ENCODE measurements around the gene MSRB3.

DNA sequence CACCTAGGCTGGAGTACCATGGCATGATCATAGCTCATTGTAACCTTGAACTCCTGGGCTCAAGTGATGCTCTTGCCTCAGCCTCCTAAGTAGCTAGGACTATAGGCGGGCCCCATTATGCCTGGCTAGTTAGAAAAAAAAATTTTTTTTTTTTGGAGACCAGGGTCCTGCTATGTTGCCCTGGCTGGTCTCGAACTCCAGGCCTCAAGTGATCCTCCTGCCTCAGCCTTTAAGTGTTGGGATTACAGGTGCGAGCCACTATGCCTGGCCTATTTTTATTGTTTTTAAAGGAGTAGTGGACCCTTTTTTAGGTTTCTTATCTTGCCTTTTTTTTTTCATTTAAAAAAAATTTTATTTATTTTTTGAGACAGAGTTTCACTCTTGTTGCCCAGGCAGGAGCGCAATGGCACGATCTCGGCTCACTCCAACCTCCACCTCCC, 68.7 kb downstream of the GNS start:
- RRBS: no CpG with 5 or more reads among the region's 6 CpGs
CAGE:
- cytosol, long polyA plus RNA: no peak
- long polyA plus RNA: no peak
- nucleus, long polyA plus RNA: no peak

- RRBS: no CpG with 5 or more reads among the region's 22 CpGs
CAGE:
- cytosol, long polyA plus RNA: no peak
- long polyA plus RNA: no peak
- nucleus, long polyA plus RNA: no peak
These were observed 64.2 kb downstream of the GNS start for GRCh38 chr12:64694550-64695783.

- RRBS: no CpG with 5 or more reads among the region's 6 CpGs
CAGE:
- cytosol, long polyA plus RNA: no peak
- long polyA plus RNA: no peak
- nucleus, long polyA plus RNA: no peak
These were observed 22.6 kb upstream of the GNS start for GRCh38 chr12:64781819-64782186.

GRCh38 chr12:65170787-65171232, 1.4 kb downstream of the LEMD3 start:
- RRBS: no CpG with 5 or more reads among the region's 14 CpGs
CAGE:
- cytosol, long polyA plus RNA: no peak
- long polyA plus RNA: no peak
- nucleus, long polyA plus RNA: no peak

DNA sequence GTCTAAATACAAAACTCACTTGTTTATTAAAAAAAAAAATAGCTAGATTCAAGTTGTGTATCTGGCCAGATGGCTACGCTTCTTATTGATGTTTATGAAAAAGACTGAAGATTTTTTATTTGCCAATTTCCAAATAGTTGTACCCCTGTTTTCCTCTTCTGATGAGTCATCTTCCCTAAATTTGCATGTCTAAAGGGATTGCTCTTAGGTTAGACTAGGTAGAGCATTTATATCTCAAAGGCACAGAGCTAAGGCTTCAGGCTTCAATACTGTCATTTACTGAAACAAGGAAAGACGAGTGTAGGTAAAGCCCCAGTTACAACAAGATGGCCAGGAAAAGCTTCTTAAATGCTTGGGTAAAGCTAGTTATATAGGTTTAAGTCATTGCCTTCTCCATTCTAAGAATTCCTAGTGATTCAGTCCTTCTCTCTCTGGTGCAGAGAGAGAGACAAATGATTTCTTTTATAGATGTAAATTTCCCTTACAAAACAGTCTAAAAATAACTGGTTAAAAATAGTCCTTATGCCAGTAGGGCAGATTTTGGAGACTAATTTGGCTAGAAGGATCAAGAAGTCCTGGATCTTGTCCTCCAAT, 26.1 kb downstream of the LEMD3 start:
- RRBS: no CpG with 5 or more reads among the region's 2 CpGs
CAGE:
- cytosol, long polyA plus RNA: no peak
- long polyA plus RNA: no peak
- nucleus, long polyA plus RNA: no peak

DNA sequence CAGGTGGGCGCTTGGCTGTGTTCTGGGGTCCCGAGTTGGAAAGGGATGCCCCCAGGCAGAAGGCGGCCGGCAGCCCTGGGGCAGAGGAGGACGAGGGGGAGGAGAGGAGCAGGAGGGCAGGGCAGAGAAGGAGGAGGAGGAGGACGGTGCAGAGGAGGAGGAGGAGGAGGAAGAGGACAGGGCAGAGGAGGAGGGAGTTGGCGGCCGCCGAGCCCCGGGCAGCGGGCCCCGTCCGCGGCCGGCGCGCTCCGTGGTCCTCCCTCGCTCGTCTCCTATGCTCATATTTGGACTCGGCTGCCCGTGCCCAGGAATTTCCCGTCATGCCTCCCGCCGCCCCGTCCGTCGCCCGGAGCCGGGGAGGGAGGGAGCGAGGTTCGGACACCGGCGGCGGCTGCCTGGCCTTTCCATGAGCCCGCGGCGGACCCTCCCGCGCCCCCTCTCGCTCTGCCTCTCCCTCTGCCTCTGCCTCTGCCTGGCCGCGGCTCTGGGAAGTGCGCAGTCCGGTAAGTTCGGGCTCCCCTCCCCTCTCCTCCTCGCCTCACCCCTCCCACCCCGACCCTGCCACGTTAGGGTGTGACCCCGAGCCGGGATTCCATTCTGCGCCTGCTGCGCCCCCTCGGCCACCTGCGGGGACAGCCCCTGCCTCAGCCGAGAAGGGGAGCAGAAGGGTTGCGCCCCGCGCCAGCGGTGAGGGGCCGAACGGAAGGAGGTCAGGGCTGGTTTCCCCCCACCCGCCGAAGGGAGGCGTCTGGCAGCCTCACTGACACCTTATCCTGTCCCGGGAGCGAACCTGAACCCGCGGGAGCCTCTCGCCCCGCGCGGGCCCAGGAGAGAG, at the start of gene MSRB3:
MSRB3 (plus strand) TSS at position 321 of the 835 bp plus-strand sequence.
- RRBS: under 1% methylated on average over 25 of the region's 73 CpGs
CAGE:
- cytosol, long polyA plus RNA: start-site peak on the plus strand centred at position 360 of the sequence, 25 bp wide, 97 and 190 reads in 2 replicates
- long polyA plus RNA: no peak
- nucleus, long polyA plus RNA: start-site peak on the plus strand centred at position 355 of the sequence, 45 bp wide, 33 and 200 reads in 2 replicates

DNA sequence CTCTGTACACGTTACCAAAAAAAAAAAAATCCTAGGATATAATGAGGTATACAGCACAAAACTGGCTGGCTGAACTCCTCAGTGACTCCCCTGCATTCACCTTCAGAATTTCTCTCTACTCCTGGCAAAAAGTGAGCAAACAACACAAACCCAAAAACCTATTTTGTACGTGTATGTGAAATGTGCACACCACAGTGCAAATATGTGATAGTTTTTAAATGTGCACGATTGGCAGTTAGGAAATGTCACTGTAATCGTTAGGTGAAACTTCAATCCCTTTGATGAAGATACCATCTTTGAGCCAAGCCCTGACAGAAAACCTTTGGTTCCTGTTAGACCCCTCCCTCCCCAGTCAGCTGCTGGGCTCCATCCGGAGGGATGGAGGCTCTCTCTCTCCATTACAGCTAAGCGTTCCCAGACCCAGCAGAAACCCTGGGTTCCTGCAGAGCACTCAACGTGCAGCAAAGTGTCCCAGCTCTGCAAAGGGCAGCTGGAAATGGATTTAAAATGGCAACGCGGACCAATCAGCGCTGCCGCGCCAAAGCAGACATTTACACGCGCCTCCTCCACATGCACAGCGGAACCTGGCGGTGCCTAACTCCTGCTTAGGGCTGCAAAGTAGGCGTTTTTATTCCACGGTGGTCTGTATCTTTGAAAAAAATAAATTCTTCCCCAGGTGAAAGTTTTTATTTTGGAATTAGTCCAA, 1.6 kb upstream of the HMGA2 start:
- RRBS: no CpG with 5 or more reads among the region's 18 CpGs
CAGE:
- cytosol, long polyA plus RNA: no peak
- long polyA plus RNA: no peak
- nucleus, long polyA plus RNA: no peak

DNA sequence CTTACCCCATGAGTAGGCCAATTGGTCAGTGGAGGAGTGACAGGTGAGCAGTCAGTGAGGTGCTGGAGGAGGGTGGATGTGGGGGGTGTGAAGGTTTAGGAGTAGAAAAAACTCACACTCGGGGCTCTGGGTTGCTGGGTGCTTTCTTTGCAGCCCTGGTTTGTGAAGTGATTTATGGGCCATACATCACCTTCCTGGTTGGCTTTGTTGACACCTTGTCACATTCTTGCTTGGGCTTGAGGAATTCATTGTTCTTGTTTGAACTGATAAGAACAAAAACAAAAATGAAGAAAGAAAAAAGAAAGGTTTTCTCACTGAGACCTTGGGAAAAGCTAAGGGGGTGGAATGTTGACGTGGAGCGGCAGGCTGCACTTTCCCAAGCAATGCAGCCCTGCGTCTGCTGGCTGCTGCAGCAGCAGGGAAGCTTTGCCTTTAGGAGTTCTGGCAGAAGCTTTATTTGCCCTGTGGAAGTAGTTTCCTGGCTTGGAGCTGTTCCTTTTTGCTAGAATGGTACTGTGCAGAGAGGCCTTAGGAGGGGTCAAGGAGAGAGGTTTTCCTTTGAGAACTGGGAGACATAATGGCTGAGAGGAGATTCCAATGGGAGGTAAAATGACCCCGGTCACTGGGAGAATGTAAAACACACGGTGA, 52.7 kb downstream of the HMGA2 start:
- RRBS: no CpG with 5 or more reads among the region's 6 CpGs
CAGE:
- cytosol, long polyA plus RNA: no peak
- long polyA plus RNA: no peak
- nucleus, long polyA plus RNA: no peak

GRCh38 chr12:66187676-66188422, 1.2 kb upstream of the IRAK3 start:
- RRBS: no CpG with 5 or more reads among the region's 10 CpGs
CAGE:
- cytosol, long polyA plus RNA: no peak
- long polyA plus RNA: no peak
- nucleus, long polyA plus RNA: no peak

DNA sequence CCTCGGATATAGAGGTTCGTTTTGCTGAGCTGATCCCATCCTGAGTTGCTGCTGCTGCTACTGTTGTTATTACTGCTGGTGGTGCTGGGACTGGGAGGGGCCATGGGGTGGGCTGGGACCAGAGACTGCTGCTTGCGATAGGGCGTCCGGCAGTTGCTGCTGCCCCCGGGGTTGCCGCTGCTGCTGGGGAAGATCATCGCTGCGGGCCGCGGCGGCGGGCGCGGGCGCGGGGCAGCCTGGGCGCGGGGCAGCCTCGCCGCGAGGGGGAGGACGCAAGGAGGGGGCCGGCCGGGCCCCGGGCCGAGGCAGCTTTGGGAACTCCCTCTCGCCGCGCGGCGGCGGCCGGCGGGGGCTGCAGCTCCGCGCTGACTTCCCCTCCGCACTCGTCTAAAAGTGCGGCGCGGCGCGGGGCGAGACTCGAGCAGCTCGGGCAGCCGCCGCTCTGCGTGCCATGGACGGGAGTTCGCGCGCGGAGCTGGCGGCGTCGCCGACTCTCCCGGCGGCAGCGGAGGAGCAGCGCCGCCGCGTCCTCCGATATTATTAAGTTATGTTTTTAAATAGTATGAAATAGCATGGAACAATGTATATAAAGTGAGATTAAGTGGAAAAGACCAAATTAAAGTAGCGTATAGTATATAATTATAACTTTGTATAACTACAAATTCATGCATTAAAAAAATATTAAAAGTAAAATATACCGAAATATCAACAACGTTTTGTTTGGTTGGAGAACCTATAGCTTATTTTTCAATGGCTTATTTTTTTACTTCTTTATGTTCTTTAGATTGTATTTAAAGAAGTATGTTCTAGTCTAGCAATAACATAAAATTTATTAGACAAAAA, 46.3 kb downstream of the IRAK3 start:
- RRBS: 3% methylated on average over 4 of the region's 70 CpGs
CAGE:
- cytosol, long polyA plus RNA: no peak
- long polyA plus RNA: no peak
- nucleus, long polyA plus RNA: no peak

DNA sequence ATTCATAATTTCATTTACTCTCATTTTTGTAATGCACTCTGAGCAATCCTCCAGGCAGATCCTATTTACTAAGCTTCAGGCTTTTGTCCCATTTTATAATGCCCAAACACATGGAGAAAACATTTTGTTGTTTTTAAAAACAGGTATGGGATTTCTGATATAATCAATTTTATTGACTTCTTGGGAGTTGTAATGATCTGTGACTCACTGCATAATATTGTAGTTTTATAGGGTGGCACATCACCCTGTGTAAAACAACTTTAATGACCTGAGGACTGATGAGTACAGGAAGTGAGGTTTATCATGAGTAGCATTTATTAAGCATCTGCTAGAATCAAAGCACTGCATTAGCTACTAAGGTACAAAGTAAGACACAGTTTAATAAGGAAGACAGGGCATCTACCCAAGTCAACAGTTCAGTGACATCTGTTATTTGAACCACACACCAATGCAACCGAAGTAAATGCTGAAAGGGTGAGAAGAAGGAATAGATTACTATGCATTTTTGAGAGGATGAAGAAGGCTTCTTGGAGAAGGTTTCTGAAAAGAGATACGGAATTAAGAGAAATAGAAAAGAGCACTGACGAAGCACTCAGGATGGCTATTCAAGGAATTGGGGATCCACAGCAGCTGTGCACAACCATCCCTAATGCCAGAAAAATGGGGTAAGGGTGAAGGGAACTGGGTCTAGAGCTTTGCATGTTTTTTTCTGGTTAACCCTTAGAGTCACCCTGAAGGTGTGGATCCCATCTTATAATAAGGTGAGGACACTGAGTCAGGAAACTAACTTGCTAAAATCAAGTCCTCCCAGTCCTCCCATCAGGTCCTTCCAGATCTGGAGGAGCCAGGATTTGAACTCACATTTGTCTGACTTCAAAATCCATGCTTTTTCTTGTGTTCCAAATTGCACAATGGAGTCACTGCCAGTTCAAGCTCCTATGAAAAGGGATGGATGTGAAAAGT, 50.6 kb upstream of the HELB start:
- RRBS: no CpG with 5 or more reads among the region's 3 CpGs
CAGE:
- cytosol, long polyA plus RNA: no peak
- long polyA plus RNA: no peak
- nucleus, long polyA plus RNA: no peak

DNA sequence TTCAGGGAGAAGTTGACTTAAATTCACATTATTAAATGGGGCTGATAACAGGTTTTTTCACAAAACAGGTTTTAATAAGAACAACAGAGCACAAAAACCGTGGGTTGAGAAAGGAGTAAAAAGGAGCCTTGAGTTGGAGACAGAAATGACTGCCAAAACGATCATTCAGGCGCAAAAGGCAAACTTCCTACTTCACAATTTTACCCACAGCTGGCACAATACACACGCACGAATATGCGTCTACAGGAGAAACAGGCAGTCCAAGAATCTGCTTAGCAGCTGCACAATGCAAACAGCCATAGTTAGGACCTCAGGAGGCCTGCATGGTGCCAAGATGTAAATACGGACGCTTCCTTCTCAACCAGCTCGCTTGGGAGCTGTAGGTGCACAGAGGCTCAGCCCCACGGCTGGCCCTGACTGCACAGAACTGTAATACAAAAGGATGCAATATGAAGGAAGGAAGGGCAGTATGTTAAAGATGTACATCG, 250.1 kb upstream of the CAND1 start:
- RRBS: no CpG with 5 or more reads among the region's 11 CpGs
CAGE:
- cytosol, long polyA plus RNA: no peak
- long polyA plus RNA: no peak
- nucleus, long polyA plus RNA: no peak

- RRBS: no CpG with 5 or more reads among the region's 4 CpGs
CAGE:
- cytosol, long polyA plus RNA: no peak
- long polyA plus RNA: no peak
- nucleus, long polyA plus RNA: no peak
These were observed 21.4 kb downstream of the CAND1 start for GRCh38 chr12:67290580-67290916.

DNA sequence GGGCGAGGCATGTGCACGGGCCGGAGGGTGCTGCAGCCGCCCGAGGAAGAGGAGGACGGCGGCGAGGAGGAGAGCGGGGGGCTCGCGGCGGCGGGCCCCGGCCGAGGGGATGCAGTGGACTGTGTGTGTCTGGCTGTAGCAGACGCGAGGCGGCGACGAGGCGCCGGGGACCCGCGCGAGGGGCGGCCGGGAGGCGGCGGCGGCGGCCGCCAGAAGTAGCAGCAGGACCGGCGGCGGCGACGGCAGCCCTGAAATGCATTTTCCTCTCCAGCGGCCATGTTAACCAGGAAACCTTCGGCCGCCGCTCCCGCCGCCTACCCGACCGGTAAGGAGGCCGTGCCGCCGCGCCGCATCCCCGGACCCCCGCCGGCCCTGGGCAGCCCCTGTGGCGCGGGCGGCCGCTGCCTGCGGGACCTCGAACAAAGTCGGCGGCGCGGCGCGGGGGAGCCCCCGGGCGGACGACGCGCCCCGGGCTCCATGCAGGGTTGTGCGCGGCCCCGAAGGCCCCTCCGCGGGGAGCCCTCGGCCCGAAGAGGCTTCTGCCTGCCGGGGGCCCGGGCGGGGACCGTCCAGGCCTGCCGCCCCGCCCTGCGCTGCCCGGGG, 414 bp downstream of the DYRK2 start:
- RRBS: 2% methylated on average over 61 of the region's 86 CpGs
CAGE:
- cytosol, long polyA plus RNA: no peak
- long polyA plus RNA: no peak
- nucleus, long polyA plus RNA: no peak

GRCh38 chr12:67650544-67650793, 1.9 kb downstream of the DYRK2 start:
- RRBS: no CpG with 5 or more reads among the region's 4 CpGs
CAGE:
- cytosol, long polyA plus RNA: no peak
- long polyA plus RNA: no peak
- nucleus, long polyA plus RNA: no peak

DNA sequence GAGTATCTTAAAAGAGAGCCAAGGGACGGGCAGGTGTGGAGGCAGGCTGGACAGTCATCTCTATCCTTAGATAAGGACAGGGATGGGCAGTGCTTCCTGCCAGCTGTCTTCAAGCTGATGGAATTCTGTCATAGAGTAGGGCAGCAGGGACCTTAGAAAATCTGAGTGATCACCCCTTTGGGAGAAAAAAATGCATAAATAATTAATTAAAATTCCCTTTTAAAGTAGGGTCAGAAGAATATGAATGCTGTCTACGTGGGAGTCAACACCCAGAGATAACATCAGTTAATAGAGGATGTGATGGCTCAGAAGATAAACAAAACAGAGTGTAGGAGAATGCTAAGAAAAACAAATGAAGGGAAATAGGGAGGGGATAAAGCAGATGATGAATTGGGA, 57.3 kb downstream of the DYRK2 start:
- RRBS: no CpG with 5 or more reads among the region's 2 CpGs
CAGE:
- cytosol, long polyA plus RNA: no peak
- long polyA plus RNA: no peak
- nucleus, long polyA plus RNA: no peak

DNA sequence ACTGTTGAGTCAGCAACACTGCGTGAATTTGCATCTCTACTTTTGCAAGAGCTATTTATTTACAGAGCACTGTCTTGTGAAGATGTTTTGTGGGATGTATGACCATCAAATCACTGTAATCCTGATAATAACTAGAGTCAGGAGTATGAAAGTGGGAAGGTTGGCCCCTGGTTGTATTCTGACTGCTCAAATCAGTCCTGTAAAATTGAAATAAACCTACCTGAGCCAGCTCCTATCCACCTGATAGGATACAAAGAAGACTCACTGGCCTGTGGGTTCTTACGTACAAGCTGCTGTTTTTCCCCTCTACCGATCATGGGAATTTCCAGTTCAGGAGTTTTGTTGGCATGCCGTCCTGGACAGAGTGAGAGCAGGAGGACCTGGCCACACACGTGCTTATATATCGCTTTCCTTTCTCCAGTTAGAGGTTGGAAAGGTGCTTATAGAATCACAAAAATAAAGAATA, 127.4 kb downstream of the IFNG start:
- RRBS: no CpG with 5 or more reads among the region's 6 CpGs
CAGE:
- cytosol, long polyA plus RNA: no peak
- long polyA plus RNA: no peak
- nucleus, long polyA plus RNA: no peak

DNA sequence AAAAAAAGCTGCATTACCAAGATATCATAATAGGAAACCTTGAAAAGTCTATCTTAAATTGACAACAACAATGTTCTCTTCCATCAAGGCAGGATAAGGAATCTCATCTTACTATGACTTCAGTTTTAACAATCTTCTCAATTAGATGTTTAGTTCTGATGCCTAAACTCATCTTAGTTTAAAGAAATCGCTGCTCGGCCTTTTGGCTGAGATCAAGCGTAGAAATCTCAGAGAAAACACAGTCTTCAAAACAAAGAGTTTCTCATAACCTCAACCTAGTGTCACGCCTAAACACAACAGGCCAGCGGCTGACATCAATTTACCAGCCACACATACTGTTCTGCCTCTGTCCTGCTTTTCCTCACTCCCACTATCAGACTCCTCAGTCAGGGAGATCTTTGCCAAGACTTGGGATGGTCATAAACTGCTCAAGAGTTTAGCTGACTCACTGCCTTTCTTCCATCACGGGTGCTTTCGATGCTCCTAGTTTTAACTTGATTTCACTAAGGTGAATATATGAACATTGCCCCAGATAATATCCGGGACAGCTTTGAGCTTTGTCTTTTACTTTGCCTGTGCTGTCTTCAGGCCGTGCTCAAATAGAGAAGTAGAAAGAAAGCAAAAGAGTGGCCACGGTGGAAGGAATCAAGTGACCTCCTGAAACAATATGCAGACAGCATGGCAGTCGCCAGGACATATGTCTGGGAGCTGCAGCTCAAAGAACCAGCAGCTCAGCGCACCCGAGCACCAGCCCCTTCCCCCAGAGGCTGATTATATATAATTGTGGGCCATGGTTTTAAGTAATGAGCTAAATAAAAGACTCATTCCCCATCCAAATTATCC, 12.2 kb downstream of the MDM1 start:
- RRBS: no CpG with 5 or more reads among the region's 13 CpGs
CAGE:
- cytosol, long polyA plus RNA: no peak
- long polyA plus RNA: no peak
- nucleus, long polyA plus RNA: no peak

GRCh38 chr12:68450788-68451936, 119.0 kb upstream of the MDM1 start:
- RRBS: no CpG with 5 or more reads among the region's 6 CpGs
CAGE:
- cytosol, long polyA plus RNA: no peak
- long polyA plus RNA: no peak
- nucleus, long polyA plus RNA: no peak

DNA sequence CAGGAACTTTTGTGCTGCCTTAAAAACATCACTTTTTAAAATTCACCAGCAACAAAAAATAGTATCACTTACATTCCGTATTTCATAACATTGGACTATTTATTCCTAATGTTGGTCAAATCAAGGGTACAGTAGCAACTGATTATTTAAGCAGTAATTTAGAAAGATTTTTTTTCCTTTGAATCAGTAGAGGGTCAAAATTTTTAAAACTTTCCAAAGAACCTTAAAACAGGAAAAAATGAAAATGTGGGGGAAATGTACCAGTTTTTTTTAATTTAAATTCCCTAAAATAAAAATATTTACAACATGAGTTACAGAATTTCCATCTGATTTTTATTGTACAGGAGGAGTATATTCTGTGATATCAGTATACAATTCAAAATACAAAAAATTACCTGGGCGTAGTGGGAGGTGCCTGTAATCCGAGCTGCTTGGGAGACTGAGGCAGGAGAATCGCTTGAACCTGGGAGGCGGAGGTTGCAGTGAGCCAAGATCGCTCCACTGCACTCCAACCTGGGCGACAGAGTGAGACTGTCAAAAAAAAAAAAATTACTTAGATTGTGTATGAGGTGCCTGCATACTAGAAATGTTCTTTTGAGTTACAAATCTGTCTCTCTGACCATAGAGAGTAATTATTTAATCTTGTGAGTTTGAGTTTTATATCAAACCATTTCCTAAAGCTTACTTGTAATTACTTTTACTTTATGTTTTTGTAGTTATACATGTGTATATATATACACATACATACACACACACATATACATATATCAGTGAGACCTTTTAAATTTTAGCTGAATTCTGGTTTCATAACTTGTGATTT, 4.6 kb downstream of the RAP1B start:
- RRBS: no CpG with 5 or more reads among the region's 7 CpGs
CAGE:
- cytosol, long polyA plus RNA: no peak
- long polyA plus RNA: no peak
- nucleus, long polyA plus RNA: no peak

All from SK-N-SH (cell line).